ENCODE measurements around the genes PKDCC, EML4 and KCNG3.

DNA sequence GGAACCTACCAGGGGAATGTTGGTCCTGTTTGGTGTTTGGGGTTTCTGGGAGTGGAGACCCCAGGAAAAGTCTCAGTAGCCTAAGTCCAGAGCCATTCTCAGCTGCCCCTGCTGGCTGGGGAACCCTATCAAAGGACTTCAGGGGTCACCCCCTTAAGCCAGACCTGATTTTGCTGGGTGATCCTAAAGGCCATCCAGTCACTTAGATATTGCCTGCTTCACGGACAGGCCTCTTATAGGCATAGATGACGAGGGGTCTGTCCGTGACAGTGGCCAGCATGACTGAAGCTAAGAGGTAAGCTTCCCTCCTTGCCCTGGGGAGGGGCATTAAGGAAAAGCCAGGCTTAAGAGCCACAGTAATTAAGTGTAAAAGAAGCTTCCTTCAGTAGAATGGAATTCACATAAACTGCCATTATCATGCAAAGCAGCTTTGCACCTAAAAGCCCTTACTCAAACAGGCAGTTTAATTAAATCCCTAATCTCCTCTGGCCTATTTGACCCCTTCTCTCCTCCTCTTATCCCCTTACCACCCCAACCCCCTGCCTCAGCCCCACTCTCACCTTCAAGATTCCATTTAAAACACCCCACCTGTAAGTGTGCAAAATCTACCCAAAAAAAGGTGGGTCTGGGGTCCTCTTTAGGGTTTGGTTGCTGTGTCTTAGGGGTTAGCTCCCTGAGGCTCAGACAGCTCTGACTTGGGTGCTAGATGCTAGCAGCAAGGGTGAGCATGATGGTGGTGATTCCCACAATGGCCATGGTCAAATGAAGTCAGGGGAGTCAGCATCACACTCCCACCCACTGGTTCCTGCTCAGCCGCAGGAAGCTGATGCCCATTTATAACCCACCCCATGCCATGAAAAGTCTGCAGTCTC is 99.3 kb upstream of the PKDCC start:
- PRO-cap = no peak
- RAMPAGE, long total RNA, 4 experiments = no peak in any of the 4 experiments

DNA sequence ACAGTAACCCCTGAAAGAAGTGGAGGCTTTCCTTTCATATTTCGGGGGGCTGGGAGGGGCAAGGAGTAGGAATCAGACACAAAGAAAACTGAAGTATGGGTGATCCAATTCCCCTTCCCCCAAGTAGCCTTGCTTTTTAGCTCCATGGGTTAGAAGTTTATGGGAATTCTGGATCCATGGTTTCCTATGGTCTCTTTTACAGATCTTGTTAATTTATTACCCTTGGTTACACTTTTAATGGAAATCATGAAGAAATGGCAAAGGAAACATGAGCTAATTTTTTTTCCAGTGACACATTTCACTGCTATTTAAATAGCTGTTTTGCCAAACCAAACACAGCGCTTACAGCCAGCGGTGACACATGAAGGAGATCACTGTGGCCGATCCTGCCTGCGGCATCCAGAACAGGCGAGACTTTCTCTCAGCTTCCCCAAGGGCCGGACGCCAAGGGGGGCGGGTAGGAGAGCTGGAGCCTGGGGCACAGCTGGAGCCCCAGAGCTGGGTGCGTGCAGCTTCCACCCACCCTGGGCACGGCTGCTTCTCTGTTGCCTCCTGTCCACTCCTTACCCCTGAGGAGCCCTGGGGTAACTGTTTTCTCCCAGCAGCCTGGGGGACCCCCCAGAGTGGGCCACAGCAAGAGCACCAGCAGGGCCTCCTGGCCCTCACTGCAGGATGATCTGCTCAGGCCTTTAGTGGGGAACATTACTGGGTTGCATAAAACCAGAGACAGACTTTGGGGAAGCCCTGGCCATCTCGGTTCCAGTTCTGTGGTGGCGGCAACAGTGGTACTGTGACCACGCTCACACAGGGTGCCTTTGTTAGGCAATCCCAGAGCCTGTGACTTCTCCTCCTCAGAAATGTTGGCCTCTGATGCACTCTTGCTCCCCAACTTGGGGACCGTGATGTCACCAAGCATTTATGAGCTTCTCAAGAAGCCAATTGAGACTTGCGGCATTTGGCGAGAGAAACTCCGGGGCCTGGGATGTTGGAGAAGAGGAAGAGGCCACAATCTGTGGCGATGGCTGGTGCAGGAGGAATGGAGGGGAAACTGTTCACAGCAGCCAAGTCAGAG is 81.2 kb upstream of the PKDCC start:
- PRO-cap = unidirectional peak, plus-strand start at position 338 of the sequence; bidirectional peak, plus-strand start at position 955 of the sequence, minus-strand start at position 767 of the sequence
- RAMPAGE, long total RNA, 4 experiments = no peak in any of the 4 experiments

DNA sequence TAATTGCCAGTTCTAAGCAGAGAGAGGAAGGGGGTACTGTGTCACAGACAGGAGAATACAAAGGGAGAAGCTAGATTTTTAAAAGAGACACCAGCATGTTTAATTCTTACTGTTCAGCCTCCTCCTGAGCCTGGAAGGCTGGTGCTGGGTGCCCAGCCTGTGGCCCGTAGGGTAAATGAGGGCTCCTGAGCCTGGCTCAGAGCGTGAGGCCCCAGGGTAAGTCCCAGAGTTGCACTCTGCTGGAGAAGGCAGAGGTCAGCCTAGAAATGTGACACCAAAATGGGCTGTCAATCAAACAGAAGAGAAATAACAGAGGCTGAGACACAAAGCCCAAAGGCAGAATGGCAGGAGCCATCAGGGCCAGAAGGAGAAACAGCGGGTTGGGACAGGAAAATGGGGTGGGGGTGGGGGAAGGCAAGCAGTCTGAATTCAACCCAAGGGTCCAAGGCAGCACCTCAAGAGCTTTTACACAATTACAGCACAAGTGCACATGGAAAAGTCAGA is 58.0 kb upstream of the PKDCC start:
- PRO-cap = no peak
- RAMPAGE, long total RNA, 4 experiments = no peak in any of the 4 experiments

GRCh38 chr2:42047968-42048300 is at the start of gene PKDCC:
Gene PKDCC, plus strand, starts transcription at chr2:42048021.
- PRO-cap = bidirectional peak, plus-strand start at chr2:42048025, minus-strand start at chr2:42047739; bidirectional peak, plus-strand start at chr2:42048375, minus-strand start at chr2:42048236
- RAMPAGE, long total RNA, 4 experiments = no peak in any of the 4 experiments

DNA sequence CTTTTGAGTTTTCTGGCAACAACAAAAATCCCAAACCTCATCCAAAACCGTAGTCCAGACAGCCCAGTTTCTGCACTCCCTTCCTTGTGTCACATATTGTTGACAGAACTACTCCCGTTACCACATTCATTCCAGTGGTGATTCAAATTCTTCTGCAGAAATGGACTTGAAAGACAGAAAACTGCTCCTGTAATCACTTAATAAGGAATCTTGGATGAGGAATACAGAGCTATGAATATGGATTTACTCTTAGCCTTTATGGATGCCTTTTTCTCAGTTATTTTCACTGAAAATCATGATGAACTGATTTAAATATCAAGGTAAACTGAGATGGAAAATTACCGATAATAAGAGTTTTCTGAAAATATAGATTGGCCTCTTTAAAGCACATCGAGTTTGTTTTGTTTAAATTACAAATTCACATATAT is 52.2 kb upstream of the EML4 start:
- PRO-cap = no peak
- RAMPAGE, long total RNA, 4 experiments = no peak in any of the 4 experiments

DNA sequence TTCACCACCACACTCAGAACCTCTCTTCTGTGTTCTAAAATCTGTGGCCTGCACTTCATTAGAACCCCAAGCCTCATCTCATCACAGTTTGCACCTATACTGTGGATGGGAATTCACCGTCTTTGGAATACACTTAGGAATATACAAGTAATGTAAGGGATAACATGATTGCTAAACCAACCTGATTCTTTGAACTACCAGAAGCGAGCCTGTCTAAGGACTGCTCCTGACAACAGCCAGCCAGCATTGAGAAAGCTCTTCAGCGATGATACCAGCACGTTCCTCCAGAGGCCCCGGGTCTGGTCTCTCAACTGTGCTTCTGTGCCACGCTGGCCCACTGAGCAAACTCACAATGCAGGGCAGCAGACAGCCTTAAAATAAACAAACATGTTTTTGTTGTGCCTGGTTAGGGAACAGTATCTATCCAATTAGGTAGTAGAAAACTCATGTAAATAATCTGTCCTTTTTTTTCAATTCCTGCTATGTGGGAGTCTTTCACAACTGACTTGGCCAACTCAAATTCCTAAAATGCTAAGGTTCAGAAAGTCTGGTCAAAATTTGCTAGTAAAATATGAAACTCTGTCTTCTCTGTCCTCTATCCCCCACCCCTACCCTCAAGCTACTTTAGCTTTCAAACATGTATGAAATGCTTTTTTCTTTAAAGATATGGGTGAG is 21.5 kb upstream of the EML4 start:
- PRO-cap = no peak
- RAMPAGE, long total RNA, 4 experiments = no peak in any of the 4 experiments

GRCh38 chr2:42168934-42169958 is at the start of gene EML4:
Gene EML4, plus strand, starts transcription at chr2:42169353.
- PRO-cap = bidirectional peak, plus-strand start at chr2:42169378, minus-strand start at chr2:42169198; bidirectional peak, plus-strand start at chr2:42169630, minus-strand start at chr2:42169658
- RAMPAGE, long total RNA, 4 experiments = start-site peak on the plus strand in 4 of 4 experiments, at chr2:42169345-42169627 at its widest, 17 to 369 reads per replicate

DNA sequence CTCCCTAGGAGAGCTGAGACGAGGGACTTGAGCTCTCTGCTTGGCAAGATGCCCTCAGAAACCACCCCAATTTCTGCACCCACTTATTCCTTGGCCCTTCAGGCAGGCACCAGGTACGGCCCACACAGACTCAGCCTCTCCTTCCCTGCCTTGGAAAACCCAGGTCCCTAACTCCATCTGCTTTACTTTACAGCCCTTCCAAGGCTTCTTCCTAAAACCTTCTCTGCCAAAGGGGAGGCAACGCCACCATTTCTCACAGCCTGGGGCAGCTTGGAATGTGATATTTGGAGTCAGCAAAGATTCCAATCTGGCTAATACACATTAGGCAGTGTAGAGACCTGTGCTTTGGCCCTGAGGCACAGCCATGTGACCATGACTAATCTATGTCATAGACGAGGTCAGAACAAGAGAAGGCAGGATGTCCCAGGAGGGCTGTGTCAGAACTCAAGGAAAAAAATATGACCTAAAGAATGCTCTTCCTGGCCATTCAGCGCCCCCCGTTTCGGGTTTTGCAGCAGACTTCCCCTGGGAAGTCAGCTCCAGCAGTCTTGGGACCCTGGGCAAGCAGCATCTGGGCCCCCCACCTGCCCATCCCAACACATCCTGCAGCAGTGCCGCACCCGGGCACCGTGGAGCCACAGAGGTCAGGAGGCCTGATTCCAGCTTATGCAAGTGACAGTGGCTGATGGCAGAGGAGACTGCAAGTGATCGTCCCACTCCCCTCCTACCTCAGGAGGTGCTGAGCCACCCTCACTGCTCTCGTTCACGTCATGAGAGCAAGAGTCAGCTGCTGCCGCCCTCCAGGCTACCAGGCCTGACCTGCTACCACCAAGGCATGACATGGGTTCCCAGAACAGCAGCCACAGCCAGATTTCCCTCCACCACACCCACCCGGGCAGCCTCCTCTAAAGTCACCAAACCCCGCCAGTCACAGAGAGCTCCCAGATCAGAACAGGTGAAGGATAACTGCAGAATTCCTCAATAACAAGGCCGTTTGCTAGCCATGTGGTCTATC is 18.4 kb downstream of the COX7A2L start:
- PRO-cap = no peak
- RAMPAGE, long total RNA, 4 experiments = no peak in any of the 4 experiments

GRCh38 chr2:42493895-42494401 is at the start of gene KCNG3:
Gene KCNG3, minus strand, starts transcription at chr2:42493982.
- PRO-cap = unidirectional peak, minus-strand start at chr2:42493977
- RAMPAGE, long total RNA, 4 experiments = no peak in any of the 4 experiments

GRCh38 chr2:42562337-42563046 is 5.9 kb upstream of the MTA3 start:
- PRO-cap = no peak
- RAMPAGE, long total RNA, 4 experiments = no peak in any of the 4 experiments

DNA sequence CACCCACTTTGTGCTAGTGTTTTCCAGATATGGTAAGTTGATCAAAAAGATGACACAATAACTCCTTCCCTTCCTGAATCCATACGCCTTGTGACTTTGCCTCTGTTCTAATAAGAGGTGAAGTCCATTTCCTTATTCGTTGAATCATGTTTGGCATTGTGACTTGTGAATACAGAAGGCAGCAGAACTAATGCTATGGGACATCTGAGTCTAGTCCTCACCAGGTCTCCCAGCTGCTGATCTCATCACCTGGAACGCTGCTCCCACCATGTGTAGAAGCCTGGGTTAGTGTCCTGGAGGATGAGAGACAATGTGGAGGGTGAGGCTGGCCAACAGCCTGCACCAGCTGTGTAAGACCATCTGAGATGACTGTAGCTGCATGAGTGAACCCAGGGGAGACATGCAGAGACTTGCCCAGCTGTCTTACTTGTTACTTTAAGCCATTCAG is 3.4 kb upstream of the HAAO start:
- PRO-cap = no peak
- RAMPAGE, long total RNA, 4 experiments = no peak in any of the 4 experiments

DNA sequence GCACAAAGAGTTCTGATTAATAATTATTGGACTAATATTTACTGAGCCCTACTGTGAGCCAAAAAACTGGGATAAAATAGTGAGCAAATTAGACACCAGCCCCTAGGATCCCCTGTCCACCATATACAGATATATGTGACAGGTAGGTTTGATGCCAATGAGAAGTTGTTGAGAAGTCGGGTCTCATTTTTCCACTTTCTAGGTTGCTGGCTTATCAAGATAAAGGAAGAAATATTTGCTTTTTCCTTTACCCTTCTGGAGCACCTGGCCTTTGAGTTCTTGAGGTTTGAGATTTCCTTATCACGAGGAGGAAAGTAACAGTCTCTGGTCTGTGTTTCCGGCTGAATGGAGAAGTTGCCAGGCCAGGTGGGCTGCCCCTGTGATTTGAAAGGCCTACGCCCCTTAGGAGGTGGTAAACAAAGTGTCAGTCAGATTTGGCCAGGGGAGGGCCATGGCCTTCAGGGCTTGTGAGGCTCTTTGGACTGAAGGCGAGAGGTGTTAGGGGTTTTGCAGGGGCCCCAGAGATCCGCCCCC is 156.7 kb upstream of the HAAO start:
- PRO-cap = no peak
- RAMPAGE, long total RNA, 4 experiments = no peak in any of the 4 experiments

DNA sequence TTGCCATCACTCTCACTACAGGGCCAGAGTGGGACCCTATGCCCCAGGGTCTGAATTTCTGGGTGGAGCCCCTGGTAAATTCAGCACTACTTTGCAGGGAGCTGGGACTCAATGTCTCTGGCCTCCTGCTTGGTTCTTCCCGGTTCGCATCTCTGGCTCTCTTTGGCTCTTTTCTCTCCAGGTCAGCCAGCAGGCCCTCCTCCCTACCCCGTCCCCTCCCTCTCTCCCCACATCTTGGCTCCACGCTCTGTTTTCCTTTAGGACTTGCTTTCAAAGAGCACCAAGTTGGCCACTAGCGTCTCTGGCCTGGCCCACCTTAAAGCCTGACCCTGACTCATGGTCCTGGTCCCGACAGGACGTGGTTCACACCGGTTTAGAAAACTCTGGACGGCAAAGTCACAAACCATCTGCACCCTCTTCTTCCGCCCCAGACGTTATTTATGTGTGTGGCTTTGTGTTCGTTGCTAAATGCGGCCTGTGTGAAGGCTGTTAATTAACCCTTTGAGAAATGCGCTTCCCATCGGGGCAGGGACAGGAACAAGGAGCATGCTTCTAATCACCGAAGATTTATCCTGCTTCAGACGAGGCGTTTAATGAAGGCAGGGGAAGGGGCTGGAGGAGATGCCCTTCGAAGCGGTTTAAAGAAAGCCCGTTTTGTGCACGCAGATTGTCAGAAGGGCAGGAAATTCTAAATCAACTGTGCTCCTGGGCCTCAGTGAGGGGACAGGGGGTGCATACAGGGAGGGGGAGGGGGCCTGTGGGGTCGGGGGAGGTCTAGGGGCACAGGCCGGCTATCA is 169.1 kb upstream of the HAAO start:
- PRO-cap = unidirectional peak, minus-strand start at position 154 of the sequence
- RAMPAGE, long total RNA, 4 experiments = no peak in any of the 4 experiments

DNA sequence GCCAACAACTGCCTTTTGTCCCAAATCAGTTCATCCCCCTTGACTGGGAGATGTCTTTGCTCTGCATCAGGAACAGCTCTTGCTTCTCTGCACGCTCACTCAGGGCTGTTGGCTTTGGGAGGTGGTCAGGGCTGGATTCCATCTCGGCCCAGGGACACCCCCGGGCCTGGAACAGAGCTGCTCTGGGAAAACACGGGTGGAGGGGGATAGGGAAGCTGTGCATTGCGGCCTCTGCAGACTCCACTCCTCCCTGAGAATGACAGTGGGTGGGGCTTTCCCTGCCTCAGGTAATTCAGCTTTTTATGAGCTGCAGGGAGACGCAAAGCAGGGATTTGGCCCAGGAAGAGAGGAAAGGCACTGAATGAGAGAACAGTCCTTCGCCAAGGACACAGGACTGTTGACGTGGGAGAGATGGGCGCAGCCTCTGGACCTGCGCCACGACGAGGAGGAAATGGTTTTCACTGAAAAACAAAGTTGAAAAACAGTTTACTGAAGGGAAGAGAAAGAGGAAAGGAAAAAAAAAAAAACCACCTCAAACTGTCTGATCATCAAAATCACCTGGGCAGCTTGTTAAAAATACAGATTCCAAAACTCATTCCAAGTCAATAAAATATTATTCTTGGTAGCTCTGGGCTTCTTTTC is 194.1 kb downstream of the ZFP36L2 start:
- PRO-cap = no peak
- RAMPAGE, long total RNA, 4 experiments = no peak in any of the 4 experiments

GRCh38 chr2:43086918-43087371 is 139.5 kb downstream of the ZFP36L2 start:
- PRO-cap = no peak
- RAMPAGE, long total RNA, 4 experiments = no peak in any of the 4 experiments

DNA sequence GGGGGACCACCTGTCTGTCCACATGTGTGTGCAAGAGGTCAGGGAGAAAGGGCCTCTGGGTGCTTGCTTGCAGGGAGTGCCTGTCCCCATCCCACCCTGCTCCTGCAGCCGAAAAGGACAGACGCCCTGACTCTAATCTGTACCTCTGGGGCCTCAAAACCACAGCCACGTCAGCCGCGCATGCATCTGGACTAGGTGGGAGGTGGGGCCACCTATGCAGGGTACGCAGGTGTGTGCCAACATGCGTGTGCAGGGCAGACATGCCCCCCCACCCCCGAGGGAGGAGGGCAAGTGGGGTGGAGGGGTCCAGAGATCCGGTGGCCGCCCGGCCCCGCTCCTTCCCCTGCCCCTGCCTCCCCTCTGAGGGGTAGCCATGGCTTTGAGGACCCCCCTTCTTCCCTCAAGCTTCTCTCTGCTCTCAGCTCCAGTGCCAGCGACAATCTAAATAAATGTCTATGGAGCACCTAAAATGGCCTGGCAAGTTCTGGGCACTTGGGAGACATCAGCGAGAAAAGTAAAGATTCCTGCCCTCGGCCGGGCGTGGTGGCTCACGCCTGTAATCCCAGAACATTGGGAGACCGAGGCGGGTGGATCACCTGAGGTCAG is 91.9 kb downstream of the ZFP36L2 start:
- PRO-cap = no peak
- RAMPAGE, long total RNA, 4 experiments = no peak in any of the 4 experiments

GRCh38 chr2:43136643-43137468 is 89.5 kb downstream of the ZFP36L2 start:
- PRO-cap = no peak
- RAMPAGE, long total RNA, 4 experiments = no peak in any of the 4 experiments

GRCh38 chr2:43139816-43140825 is 86.3 kb downstream of the ZFP36L2 start:
- PRO-cap = no peak
- RAMPAGE, long total RNA, 4 experiments = no peak in any of the 4 experiments

- PRO-cap = no peak
- RAMPAGE, long total RNA, 4 experiments = no peak in any of the 4 experiments
Observed at GRCh38 chr2:43149524-43149875, 76.9 kb downstream of the ZFP36L2 start.

- PRO-cap = no peak
- RAMPAGE, long total RNA, 4 experiments = no peak in any of the 4 experiments
Observed at GRCh38 chr2:43159853-43160157, 66.6 kb downstream of the ZFP36L2 start.